ENCODE measurements around the genes H3C12 and ZSCAN16.

DNA sequence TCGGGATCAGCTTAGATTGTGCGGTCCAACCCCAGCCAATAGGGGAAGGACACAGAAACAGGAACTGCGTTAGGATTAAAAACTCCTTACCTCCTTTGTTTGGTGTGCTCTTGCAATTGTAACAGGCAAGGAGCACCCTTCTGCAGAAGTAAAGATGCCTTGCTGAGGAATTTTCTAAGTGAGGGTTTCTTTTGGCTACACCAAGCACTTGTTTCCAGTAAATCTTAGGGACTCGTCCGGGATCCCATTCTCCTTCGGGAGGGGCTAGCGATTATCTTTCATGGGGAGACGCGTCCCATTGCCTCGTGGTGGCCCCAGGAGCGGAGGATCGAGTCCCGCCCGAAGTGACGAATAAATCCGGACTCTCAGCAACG lies 31.3 kb downstream of the H2AC12 start:
CAGE:
- cytosol, long polyA minus RNA = no peak
- cytosol, long polyA plus RNA = no peak
- long polyA plus RNA = no peak
- nucleus, long polyA minus RNA = no peak
- nucleus, long polyA plus RNA = start-site peak on the plus strand centred at position 91 of the sequence, 39 bp wide, 5 and 5 reads in 2 replicates

DNA sequence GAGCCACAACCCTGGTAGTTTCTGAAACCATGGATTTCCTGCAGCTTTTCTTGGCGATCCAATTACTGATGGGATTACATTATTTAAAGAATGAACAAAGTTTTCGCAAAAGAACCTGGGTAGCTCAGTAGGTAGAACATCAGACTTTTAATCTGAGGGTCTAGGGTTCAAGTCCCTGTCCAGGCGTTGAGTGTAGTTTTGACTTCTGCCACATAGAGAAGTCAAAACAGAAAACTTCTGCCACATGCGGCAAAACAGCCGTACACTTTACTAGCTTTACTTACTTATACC lies 103.0 kb upstream of the ZNF184 start:
CAGE:
- cytosol, long polyA minus RNA = no peak
- cytosol, long polyA plus RNA = no peak
- long polyA plus RNA = no peak
- nucleus, long polyA minus RNA = no peak
- nucleus, long polyA plus RNA = no peak

DNA sequence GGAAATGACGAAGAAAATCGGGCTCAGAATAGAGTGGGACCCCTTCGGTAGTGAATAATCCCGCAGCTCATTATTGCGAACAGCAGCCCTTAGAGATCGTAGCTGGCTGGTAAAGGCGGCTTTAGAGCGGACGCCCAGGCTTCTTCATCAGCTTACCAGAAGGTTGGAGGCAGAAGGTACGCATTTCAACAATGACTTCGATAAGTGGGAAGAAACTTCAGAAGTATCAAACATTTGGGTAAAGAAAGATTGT lies 119.1 kb upstream of the ZNF184 start:
CAGE:
- cytosol, long polyA minus RNA = no peak
- cytosol, long polyA plus RNA = no peak
- long polyA plus RNA = no peak
- nucleus, long polyA minus RNA = no peak
- nucleus, long polyA plus RNA = no peak

DNA sequence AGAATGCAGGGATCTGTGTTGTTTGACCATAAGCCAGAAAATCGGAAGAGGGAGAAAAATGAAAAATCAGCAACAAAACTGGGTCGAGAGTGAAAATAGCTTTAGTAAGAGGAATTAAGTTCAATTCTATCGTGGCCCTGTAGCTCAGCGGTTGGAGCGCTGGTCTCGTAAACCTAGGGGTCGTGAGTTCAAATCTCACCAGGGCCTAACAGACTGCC lies 145.2 kb upstream of the ZNF184 start:
CAGE:
- cytosol, long polyA minus RNA = no peak
- cytosol, long polyA plus RNA = no peak
- long polyA plus RNA = no peak
- nucleus, long polyA minus RNA = no peak
- nucleus, long polyA plus RNA = no peak

DNA sequence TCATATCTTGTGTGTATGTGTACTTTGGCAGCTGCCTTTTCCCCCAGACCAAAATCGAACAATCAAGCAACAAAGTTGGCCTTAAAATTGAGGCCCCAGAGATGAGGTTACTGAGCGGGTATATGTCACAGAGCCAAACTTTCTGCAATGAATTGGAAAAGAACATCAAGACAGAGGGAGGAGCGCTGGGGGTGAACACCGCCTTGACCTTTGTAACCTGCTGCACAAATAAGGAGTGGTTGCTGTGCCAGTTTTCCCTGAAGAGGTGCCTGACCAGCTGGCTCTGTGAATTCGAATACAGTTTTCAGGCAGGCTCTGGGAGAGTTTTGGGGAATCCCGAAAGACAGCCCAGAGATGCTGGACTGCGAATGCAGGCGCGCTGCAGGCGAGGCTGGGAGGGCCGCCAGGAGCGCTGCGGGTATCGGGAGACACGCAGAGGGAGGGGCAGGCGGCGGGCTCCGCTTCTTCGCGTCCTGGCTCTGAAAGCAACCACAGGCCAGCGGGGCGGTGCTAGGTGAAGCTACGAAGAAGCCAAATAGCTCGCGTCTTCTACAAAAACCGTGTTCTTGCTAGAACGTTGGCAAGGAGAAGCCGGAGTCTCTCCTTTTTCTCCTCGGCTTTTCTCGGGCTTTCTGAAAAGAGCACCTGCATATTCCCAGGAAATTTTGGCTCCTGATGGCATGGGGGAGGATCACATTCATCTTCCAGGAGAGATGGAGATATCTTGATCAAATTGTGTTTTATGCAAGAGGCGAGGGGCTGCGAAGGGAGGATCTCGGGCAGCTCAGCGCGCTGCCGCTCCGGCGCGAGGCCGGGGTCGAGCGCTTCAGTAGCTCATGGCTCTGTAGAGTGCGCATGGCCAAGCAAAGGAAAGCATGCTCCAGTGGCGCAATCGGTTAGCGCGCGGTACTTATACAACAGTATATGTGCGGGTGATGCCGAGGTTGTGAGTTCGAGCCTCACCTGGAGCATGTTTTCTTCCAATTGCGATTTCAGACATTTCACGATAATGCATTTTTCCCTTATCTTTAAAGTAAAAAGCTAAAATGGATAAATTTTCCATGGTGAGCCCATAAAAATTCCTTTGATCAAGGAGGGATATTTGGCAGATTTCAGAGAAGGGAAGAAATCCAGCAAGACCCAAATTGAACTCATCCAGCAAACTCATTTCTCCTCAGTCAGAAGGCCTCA lies 158.0 kb upstream of the ZNF184 start:
CAGE:
- cytosol, long polyA minus RNA = no peak
- cytosol, long polyA plus RNA = no peak
- long polyA plus RNA = no peak
- nucleus, long polyA minus RNA = no peak
- nucleus, long polyA plus RNA = no peak

GRCh38 chr6:27753852-27754640 lies 53.7 kb downstream of the H2BC13 start:
CAGE:
- cytosol, long polyA minus RNA = no peak
- cytosol, long polyA plus RNA = no peak
- long polyA plus RNA = no peak
- nucleus, long polyA minus RNA = no peak
- nucleus, long polyA plus RNA = no peak

GRCh38 chr6:27791078-27791786 lies 16.5 kb downstream of the H2BC13 start:
CAGE:
- cytosol, long polyA minus RNA = no peak
- cytosol, long polyA plus RNA = no peak
- long polyA plus RNA = no peak
- nucleus, long polyA minus RNA = no peak
- nucleus, long polyA plus RNA = no peak

GRCh38 chr6:27810137-27811411 lies 723 bp downstream of the H3C10 start:
CAGE:
- cytosol, long polyA minus RNA = no peak
- cytosol, long polyA plus RNA = no peak
- long polyA plus RNA = no peak
- nucleus, long polyA minus RNA = no peak
- nucleus, long polyA plus RNA = no peak

GRCh38 chr6:27890319-27891441 lies at the start of gene H3C12:
H3C12 (minus strand) TSS chr6:27890826.
CAGE:
- cytosol, long polyA minus RNA = start-site peak on the minus strand at chr6:27890812-27890827, 20 reads
- cytosol, long polyA plus RNA = no peak
- long polyA plus RNA = no peak
- nucleus, long polyA minus RNA = no peak
- nucleus, long polyA plus RNA = no peak

GRCh38 chr6:27894850-27895480 lies 1.7 kb downstream of the H2BC17 start:
CAGE:
- cytosol, long polyA minus RNA = no peak
- cytosol, long polyA plus RNA = no peak
- long polyA plus RNA = no peak
- nucleus, long polyA minus RNA = no peak
- nucleus, long polyA plus RNA = no peak

CAGE:
- cytosol, long polyA minus RNA = no peak
- cytosol, long polyA plus RNA = no peak
- long polyA plus RNA = no peak
- nucleus, long polyA minus RNA = no peak
- nucleus, long polyA plus RNA = no peak
These were observed 14.0 kb upstream of the OR2B6 start for GRCh38 chr6:27942903-27943551.

GRCh38 chr6:28124324-28125330 lies at the start of gene ZSCAN16:
ZSCAN16 (plus strand) TSS chr6:28124609.
CAGE:
- cytosol, long polyA minus RNA = no peak
- cytosol, long polyA plus RNA = no peak
- long polyA plus RNA = start-site peak on the plus strand at chr6:28124609-28124643, 18 and 31 reads in 2 replicates
- nucleus, long polyA minus RNA = no peak
- nucleus, long polyA plus RNA = start-site peak on the plus strand at chr6:28124600-28124628, 39 and 29 reads in 2 replicates

DNA sequence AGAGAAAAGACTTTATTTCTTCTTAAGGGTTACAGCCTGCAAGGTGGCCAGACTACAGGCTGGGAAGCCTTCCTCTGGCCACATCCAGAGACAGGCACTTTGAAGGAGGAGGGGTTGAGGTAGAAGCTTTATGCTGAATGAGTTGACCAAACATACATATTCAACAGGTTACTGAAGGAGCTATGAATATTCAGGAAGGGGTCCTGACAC lies 4.9 kb upstream of the ZSCAN9 start:
CAGE:
- cytosol, long polyA minus RNA = no peak
- cytosol, long polyA plus RNA = no peak
- long polyA plus RNA = no peak
- nucleus, long polyA minus RNA = no peak
- nucleus, long polyA plus RNA = no peak

DNA sequence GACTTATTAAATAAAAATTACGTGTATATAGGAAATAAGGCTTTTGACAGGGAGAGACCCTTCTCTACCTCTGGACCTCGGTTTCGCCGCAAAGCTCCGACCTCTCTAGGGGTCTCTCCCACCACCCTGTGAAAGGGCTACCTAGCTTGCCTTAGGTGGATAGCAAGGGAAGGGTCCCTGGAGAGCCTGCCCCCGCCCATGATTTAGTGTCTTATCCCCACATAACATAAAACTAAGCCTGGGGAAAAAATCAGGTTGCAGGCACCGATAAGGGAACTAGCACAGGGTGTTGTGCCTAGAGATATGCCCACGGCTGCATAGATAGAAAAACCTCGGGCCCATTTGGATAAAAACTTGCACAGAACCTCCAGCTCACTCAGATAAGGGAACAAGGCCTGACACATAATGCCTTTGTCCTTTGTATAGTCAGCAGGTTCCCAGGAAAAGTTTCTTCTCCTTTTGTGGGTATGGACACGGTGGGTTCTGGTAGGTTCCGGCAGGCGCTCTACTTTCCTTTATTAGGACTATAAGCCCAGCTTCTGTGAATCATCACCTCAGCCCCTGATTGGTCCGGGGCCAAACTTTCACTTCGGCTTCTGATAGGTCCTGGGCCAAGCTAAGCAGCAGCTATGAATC lies 839 bp downstream of the ZSCAN31 start:
CAGE:
- cytosol, long polyA minus RNA = no peak
- cytosol, long polyA plus RNA = no peak
- long polyA plus RNA = no peak
- nucleus, long polyA minus RNA = no peak
- nucleus, long polyA plus RNA = no peak

DNA sequence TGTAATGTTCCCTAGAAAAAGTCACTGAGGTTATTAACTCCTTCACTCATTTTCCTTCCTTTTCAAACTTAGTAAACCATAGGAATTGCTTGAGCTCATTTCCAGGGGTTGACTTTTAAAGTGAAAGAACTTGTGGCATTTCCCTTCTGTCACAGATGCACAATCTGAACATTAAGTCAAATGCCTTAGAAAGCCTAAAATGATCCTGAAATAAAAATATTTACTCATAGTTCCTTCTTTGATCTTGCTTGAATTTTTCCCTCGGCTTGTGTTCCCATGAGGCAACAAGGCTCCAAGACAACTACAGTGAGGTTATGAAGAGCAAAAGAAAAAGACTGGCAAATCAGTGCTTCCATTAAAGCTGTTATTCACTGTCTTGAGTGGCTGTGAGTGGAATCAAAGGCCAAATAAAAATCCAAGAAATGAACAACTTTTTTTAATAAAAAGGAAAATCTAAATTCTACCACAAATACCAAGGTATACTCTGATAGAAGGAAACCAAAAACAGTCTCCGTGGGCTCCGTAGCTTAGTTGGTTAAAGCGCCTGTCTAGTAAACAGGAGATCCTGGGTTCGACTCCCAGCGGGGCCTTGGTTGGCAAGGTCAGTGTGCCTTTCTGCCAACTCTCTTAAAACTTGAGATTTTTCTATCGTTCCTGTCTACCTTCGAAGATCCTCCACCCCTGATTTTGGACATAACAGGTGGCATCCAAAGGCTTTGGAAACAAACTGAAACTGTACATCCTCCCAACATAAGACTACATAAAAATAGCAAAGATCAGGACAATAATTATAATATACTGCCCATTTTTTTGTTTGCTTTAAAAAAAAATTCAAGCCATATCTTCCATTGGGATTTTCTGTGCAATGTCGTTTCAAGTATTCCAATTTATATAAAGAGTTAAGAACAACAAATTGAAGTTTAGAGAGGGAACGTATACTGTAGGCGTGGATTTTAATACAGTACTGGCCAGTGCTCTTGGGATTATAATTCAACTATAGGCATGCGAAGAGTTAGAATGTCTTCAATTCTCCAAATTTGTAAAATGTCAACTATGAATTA lies 138.7 kb upstream of the SCAND3 start:
CAGE:
- cytosol, long polyA minus RNA = no peak
- cytosol, long polyA plus RNA = no peak
- long polyA plus RNA = no peak
- nucleus, long polyA minus RNA = no peak
- nucleus, long polyA plus RNA = no peak

CAGE:
- cytosol, long polyA minus RNA = no peak
- cytosol, long polyA plus RNA = no peak
- long polyA plus RNA = no peak
- nucleus, long polyA minus RNA = no peak
- nucleus, long polyA plus RNA = no peak
These were observed 160.4 kb upstream of the SCAND3 start for GRCh38 chr6:28747146-28748326.

CAGE:
- cytosol, long polyA minus RNA = no peak
- cytosol, long polyA plus RNA = no peak
- long polyA plus RNA = no peak
- nucleus, long polyA minus RNA = no peak
- nucleus, long polyA plus RNA = no peak
These were observed 134.2 kb downstream of the TRIM27 start for GRCh38 chr6:28789373-28790163.

GRCh38 chr6:28885285-28885689 lies 38.5 kb downstream of the TRIM27 start:
CAGE:
- cytosol, long polyA minus RNA = no peak
- cytosol, long polyA plus RNA = no peak
- long polyA plus RNA = no peak
- nucleus, long polyA minus RNA = no peak
- nucleus, long polyA plus RNA = no peak

CAGE:
- cytosol, long polyA minus RNA = no peak
- cytosol, long polyA plus RNA = no peak
- long polyA plus RNA = no peak
- nucleus, long polyA minus RNA = no peak
- nucleus, long polyA plus RNA = no peak
These were observed 277 bp upstream of the TRIM27 start for GRCh38 chr6:28924201-28924322.

CAGE:
- cytosol, long polyA minus RNA = no peak
- cytosol, long polyA plus RNA = no peak
- long polyA plus RNA = no peak
- nucleus, long polyA minus RNA = no peak
- nucleus, long polyA plus RNA = no peak
These were observed 37.2 kb upstream of the TRIM27 start for GRCh38 chr6:28960874-28961587.

Data from keratinocyte (primary cell).